Temporal lobe (tissue), 2 donors: ENCODE measurements around the gene SPIRE1.

DNA sequence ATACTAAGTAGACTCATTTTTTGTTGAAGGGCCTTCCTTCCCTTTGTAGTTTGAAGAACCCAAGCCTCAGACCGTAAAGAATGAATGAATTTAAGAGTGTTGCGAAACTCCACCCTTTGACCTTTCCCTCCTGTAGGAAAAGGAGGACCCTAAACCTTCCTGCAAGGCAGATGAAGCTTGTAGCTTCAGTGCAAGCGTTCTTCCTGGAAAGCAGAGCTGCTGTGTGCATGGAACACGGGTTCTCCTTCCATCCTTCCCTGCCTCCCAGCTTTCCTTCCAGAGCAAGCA lies 1.7 kb downstream of the IMPA2 start:
- RAMPAGE, long total RNA = no peak

GRCh38 chr18:12359491-12360148 lies 17.4 kb downstream of the AFG3L2 start:
- RAMPAGE, long total RNA = no peak

GRCh38 chr18:12657364-12658350 lies at the start of gene SPIRE1:
Gene SPIRE1 (minus strand): TSS chr18:12658107.
- RAMPAGE, long total RNA = no peak

GRCh38 chr18:12703480-12703647 lies 522 bp downstream of the PSMG2 start:
- RAMPAGE, long total RNA = no peak

DNA sequence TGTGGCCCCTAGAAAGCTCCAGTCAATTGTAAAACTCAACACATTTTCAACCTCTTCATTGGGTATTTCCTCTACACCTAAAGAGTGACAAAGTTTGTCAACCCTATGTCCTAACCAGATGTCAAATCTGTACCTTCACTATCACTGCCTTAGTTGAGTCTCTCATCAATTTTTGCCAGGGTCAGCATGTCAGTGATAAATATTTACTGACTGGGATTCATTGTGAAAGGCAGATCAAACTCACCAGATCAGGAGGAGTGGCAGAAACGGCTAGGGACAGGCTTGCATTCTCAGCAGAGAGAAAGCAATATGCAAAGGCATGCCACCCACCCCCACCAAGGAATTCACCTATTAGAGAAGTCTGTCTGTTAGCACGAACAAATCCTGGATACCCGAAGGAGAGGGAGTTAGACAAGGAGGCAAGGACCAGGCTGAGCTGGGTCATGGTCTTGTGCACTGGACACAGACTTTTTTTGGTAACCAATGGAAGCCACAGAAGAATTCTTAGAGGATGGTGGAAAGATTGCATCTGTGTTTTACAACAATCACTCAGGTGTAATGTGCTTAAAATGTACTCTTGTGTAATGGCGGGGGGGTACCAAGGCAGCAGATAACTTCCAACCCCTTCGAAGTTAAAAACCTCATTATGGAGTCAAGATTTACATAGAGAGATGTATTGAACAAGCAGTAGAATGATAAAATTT lies 62.5 kb downstream of the PTPN2 start:
- RAMPAGE, long total RNA = no peak

DNA sequence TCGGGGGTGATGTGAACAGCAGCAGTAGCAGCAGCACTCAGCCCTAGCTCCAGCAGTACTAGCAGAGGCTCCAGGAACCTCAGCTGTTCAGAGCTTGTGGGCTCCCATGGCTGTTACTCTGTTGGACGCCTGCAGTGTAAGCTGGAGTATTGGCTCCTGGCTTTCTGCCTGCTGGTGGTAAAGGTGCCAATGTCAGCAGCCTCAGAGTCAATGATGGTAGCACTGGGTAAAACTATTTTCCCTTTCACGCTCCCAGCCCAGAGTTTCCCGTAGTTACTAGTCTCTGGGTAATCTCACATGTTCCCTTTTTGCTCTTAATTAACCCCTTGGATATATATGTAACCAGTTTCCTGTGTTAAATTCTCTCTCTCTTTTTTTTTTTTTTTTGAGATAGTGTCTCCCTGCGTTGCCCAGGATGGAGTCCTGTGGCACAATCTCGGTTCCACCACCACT lies 3.0 kb upstream of the SEH1L start:
- RAMPAGE, long total RNA = no peak

DNA sequence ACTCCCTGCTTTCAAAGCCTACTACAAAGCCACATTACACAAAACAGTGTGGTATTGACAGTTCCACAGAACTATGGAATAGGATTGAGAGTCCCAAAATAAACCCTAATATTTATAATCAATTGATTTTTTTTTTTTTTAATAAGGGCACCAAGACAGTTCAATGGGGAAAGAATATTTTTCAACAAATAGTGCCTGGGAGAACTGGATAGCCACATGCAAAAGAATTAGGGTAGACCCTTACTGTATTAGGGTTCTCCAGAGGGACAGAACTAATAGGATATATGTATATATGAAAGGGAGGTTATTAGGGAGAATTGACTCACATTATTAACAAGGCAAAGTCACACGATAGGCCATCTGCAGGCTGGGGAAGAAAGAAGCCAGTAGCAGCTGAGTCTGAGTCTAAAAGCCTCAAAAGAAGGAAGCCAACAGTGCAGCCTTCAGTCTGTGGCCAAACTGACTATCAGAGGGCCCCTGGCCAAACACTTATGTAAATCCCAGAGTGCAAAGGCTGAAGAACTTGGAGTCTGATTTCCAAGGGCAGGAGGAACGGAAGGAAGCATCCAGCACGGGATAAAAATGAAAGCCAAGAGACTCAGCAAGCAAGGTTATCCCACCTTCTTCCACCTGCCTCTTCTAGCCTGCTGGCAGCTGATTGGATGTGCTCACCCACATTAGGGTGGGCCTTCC lies 108.1 kb upstream of the LDLRAD4 start:
- RAMPAGE, long total RNA = no peak

DNA sequence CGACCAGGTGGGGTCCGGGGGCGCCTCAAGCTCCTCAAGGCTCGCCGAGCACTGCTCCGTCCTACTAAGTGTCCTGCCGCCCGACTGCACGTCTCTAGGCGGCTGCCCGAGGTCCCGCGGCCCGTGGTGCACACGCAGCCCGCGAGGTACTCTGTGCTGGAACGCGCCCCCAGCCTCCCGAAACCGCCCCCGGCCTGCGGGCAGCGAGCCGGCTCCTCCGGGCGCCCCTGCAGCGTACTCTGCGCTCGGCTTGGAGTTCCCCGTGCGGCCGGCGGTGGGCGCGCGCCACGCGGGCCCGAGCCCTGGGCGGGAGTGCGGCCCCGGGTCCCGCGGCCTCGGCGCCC lies 1.5 kb upstream of the LDLRAD4 start:
- RAMPAGE, long total RNA = no peak

GRCh38 chr18:13268370-13268747 lies 49.8 kb downstream of the LDLRAD4 start:
- RAMPAGE, long total RNA = no peak

DNA sequence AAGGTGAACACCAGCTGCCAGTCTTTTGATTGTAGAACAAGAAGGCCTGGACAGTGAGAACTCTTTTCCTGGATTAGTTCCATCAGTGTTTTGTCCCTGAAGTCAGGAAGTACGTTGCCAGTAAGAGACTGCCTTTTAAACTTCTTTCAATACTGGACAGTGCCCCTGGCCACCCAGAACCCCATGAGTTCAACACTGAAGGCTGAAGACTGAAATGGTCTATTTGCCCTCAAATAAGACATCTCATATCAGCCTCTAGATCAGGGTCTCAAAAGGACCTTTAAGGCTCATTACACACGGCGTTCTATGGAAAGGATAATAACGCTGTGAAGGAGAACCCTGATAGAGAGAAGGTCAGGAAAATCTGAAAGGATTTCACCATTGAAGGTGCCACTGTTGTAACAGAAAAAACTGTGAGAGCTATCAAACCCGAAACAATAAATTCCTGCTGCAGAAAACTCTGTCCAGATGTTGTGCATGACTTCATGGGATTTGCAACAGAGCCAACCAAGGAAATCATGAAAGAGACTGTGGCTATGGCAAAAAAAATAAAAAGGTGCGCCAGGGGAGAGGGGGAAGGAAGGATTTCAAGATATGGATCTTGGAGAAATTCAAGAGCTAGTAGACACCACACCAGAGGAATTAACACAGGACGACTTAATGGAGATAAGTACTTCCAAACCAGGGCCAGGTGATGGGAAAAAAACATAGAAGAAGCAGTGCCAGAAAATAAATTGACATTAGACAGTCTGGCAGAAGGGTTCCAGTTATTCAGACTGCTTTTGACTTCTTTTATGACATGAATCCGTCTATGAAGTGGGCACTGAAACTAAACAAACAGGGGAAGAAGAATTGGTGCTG lies 87.9 kb downstream of the LDLRAD4 start:
- RAMPAGE, long total RNA = no peak

DNA sequence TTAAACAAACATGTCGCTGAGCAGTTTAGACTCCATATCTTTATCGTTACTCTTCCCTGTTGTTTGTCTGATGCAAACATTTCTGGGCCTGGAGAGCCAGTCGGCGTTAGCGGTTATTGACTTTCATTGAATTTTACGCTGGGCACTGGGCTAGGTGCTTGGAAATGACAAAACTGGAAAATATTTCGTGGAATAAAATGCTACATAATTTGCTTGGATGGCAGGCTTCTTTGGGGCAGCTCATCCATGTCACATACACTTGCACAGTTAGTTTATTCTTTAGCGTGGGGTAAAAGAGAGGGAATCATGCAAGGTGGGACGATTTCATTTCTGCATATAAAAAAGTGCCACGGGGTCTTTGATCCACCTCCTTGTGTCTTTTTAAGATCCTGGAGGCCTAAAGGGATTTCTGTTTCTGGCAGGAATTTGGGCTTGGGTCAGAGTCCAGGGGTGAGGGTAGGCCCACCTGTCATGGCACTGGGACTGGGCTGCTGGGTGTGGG lies 181.5 kb downstream of the LDLRAD4 start:
- RAMPAGE, long total RNA = no peak

GRCh38 chr18:13417850-13418922 lies 199.6 kb downstream of the LDLRAD4 start:
- RAMPAGE, long total RNA = no peak

- RAMPAGE, long total RNA = no peak
These were observed 235.9 kb downstream of the LDLRAD4 start for GRCh38 chr18:13454450-13454969.

- RAMPAGE, long total RNA = no peak
These were observed 115.3 kb downstream of the FAM210A start for GRCh38 chr18:13610906-13611676.

GRCh38 chr18:13654136-13654881 lies 72.0 kb downstream of the FAM210A start:
- RAMPAGE, long total RNA = no peak

DNA sequence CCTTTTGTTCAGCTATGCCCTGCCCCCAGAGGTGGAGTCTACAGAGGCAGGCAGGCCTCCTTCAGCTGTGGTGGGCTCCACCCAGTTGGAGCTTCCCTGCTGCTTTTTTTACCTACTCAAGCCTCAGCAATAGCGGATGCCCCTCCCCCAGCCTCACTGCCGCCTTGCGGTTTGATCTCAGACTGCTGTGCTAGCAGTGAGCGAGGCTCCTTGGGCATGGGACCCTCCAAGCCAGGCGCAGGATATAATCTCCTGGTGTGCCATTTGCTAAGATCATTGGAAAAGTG lies 89.1 kb downstream of the ZNF519 start:
- RAMPAGE, long total RNA = no peak

DNA sequence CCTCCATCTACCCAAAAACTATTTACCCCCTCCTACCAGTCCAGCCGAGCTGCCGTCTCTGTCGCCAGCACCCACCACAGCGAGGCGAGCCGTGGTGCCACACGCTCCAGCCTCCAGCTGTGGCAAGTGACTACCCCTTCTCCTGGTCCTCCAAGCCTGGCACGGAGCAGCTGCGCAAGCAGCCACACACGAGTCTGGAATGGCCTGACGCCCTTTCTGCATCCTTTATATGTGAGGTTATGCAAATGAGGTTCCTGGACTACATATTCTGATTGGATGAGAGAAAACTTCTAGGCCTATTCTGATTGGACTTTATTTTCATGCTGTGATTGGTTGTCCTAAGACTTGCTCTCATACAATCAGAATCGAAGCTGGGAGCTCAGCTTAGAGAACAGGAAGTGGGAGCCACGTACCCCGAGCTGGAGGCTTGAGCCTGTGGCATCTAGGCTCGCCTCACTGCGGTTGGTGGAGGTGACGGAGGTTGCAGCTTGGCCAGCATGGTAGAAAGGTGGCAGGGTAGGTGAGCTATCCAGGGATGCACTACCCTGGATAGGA lies 99.0 kb upstream of the POTEC start:
- RAMPAGE, long total RNA = no peak

DNA sequence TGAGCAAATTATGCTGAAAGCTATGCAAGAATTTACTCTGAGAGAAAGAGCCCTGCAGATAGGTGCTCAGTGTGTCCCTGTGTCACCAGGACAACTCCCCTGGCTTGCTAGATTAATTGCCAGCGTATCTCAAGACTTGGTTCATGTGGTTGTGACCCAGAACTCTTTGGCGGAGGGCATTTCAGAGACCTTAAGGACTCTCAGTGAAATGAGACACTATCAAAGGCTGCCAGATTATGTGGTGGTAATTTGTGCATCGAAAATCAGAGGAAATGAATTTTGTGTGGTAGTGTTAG lies 151.0 kb downstream of the ESCO1 start:
- RAMPAGE, long total RNA = no peak

DNA sequence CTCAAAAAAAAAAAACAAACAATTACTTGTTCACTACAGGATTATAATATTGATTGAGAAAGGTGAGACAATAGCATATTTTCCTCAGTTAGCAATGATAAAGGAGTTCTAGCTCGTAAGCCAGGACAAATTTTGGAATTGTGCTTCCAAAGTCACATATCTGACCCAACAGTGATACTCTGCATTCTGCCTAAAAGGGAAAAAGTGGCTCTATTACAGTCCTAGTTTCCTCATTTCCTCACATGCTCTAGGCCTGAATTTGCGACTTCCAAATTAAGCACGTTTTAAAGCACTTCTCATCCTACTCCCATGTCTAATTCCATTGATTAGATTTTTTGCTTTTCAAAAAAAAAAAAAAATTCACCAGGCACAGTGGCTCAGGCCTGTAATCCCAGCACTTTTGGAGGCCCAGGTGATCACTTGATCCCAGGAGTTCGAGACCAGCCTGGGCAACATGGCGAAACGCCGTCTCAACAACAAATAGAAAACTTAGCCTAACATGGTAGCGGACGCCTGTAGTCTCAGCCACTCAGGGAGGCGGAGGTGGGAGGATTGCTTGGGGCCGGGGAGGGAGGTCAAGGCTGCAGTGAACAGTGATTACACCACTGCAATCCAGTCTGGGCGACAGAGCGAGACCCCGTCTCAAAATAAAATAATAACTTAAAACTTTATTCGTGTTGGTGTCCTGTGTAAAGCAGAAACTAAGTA lies 1.7 kb downstream of the ESCO1 start:
- RAMPAGE, long total RNA = no peak

- RAMPAGE, long total RNA = no peak
These were observed 23.3 kb downstream of the ABHD3 start for GRCh38 chr18:21681145-21681848.